LHCN-M2 (cell line): ENCODE measurements around a stretch of chr6.

DNA sequence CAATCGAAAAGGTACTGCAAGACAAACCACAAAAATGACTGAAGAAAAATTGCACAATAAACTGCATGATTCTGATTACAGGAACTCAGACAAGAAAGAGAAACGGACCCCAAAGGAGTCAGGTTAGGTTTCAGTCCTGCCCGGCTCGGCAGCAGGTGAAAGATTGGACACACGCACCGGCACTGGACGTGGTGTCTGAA is 5.2 kb downstream of the SLC26A8 start:
- RAMPAGE, long total RNA: no peak

- RAMPAGE, long total RNA: no peak
Measured at GRCh38 chr6:36108987-36110026, 21.0 kb upstream of the MAPK13 start.

GRCh38 chr6:36121973-36122622 is 8.2 kb upstream of the MAPK13 start:
- RAMPAGE, long total RNA: no peak

DNA sequence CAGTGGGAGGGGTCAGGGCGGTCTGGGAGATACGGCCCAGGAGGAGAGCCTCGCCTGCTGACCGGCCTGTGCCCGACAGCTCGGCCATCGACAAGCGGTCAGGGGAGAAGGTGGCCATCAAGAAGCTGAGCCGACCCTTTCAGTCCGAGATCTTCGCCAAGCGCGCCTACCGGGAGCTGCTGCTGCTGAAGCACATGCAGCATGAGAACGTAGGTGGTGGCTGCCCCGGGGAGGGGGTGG is 799 bp downstream of the MAPK13 start:
- RAMPAGE, long total RNA: no peak

GRCh38 chr6:36241446-36242251 is 28.2 kb upstream of the PNPLA1 start:
- RAMPAGE, long total RNA: no peak

DNA sequence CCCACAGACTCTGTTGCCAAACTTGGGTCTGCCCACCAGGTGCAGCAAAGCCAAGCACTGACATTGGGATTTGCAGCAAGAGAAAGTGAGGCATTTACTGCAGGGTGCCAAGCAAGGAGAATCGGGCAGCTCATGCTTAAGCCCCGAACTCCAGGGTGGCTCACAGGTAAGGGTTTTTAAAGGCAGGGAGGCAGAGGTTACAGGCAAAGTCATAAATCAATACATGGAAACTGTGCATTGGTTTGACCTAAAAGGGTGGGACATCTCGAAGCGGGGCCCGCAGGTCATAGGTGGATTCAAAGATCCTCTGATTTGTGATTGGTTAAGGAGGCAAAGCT is 25.1 kb upstream of the PNPLA1 start:
- RAMPAGE, long total RNA: no peak

GRCh38 chr6:36474191-36474630 is 31.4 kb downstream of the KCTD20 start:
- RAMPAGE, long total RNA: no peak

GRCh38 chr6:36493879-36494598 is 51.2 kb downstream of the KCTD20 start:
- RAMPAGE, long total RNA: no peak

DNA sequence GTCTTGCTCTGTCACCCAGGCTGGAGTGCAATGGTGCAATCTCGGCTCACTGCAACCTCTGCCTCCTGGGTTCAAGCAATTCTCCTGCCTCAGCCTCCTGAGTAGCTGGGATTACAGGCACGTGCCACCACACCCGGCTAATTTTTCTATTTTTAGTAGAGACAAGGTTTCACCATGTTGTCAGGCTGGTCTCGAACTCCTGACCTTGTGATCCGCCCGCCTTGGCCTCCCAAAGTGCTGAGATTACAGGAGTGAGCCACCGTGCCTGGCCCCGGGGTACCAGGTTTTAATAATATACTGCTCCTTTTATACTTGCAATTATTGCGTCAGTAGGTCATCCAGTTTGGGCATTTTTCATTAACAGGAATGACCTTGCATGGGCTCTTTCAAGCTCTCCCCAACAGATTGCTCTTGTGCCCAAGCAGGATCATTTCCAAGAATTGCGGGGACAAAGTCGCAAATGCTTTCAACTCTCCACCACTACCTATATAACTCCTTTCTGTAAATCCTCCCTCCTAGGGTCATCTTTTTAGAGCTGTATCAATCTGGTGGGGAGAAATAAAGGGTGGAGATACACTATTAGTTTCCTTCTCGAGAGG is 23.9 kb downstream of the STK38 start:
- RAMPAGE, long total RNA: no peak

- RAMPAGE, long total RNA: no peak
Measured at GRCh38 chr6:36591756-36592771, 2.1 kb upstream of the SRSF3 start.

DNA sequence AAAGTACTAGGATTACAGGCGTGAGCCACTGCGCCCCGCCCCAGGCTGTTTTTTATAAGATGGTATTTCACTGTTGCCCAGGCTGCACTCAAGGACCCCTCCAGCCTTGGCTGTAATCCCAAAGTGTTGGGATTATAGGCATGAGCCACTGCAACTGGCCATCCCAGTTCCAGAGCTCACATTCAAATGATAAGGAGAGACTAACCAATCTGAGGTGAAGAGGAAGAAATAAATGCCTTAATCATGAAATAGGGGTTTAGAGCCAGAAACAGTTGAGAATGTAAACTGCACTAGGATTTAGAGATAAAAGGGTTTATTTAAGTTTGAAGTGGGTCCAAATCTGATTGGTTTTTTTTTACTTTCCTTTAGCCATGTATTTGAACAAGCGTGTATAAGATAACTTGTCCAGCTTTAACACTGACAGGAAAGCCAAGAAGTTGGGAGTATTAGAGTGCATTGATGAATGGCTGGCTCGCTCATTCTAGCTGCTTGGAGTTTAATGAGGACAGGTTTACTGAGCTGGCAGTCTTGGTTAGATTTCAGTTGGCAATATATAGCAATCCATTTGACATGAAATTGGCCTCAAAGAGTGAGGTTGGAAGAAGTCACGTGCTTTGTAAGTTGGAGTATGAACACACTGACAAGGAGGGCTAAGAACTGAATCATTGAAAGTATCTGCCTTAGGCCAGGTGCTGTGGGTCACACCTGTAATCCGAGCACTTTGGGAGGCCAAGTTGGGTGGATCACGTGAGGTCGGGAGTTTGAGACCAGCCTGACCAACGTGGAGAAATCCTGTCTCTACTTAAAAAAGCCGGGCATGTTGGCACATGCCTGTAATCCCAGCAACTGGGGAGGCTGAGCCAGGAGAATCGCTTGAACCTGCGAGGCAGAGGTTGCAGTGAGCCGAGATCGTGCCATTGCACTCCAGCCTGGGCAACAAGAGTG is 13.6 kb downstream of the SRSF3 start:
- RAMPAGE, long total RNA: no peak

- RAMPAGE, long total RNA: no peak
Measured at GRCh38 chr6:36664680-36664933, 13.9 kb upstream of the CDKN1A start.

- RAMPAGE, long total RNA: no peak
Measured at GRCh38 chr6:36742994-36743494, 45.4 kb downstream of the RAB44 start.

DNA sequence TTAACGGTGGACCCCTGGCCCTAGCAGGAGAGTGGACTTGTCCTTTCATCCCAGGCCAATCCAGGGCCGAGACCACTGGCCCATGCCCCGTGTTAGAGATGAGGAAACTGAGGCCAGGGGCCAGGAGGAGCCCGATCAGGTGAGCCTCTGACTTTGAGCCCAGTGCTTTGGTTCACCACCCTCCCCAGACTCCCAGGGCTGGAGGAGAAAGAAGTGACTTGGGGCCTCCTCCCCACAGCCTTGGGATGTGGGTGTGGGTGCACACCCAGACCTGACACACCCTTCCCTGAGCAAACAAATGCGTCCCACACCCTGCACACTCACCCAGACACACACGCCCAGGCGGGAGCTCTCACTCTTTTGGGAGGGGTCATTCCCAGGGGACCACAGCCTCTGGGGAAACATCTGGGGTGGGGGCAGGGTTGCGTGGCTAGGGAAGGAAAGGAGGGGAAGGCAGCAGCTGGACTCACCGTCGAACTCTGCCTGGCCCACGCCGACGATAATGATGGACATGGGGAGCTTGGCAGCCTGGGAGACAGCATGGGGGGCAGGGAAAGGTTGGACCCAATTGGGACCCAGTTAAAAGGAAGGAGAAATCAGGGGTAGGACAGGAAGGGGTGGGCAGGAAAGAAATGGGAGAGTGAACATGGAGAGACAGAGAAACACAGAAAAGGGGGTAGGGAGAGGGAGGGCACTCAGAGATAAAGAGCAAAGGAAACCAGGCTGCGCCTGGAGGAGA is 46.3 kb downstream of the RAB44 start:
- RAMPAGE, long total RNA: no peak

- RAMPAGE, long total RNA: no peak
Measured at GRCh38 chr6:36838858-36839286, 372 bp downstream of the CPNE5 start.

- RAMPAGE, long total RNA: no peak
Measured at GRCh38 chr6:36848488-36849696, 9.6 kb upstream of the CPNE5 start.

- RAMPAGE, long total RNA: no peak
Measured at GRCh38 chr6:36962760-36963374, 8.3 kb downstream of the PI16 start.

DNA sequence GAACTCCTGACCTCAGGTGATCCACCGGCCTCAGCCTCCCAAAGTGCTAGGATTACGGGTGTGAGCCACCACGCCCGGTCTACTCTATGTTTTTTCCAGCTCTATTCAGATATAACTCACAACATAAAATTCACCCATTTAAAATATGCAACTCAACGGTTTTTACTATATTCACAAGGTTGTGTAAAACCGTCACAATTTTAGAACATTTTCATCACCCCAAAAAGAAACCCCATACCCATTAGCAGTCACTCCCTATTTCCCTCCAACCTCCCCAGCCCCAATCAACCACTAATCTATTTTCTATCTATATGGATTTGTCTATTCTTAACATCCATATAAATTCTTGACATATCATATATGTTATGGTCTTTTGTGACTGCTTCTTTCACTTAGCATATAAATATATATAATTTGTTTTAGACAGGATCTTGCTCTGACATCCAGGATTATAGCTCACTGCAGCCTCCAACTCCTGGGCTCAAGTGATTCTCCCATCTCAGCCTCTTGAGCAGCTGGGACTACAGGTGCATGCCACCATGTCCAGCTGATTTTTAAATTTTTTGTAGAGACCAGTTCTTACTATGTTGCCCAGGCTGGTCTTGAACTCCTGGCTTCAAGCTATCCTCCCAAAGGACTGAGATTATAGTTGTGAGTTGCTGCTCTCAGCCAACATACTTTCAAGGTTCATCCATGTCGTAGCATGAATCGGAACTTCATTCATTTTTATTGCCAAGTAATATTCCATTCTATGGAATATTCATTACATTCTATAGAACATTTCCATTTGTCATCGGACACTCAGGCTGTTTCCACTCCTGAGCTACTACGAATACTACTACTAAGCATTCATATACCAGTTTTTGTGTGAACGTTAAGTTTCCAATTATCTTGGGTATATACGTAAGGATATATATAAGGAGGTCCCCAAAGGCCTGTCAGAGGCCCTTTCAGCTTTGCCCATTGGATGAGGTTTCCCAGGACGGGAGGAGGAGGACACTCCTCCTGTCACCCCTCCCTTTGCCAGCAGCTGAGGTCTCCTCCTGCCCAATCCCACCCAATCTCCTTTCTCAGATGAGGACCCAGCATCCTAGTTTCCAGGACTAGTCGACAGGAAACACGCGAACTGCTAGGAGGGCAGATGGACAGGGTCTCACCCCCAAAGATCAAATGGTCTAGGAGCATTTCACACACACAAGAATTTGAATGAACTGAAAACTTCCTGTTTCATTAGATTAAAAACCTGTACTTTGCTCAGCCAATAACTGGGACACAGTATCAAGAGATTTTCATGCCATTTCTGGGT is 11.5 kb downstream of the PI16 start:
- RAMPAGE, long total RNA: no peak

DNA sequence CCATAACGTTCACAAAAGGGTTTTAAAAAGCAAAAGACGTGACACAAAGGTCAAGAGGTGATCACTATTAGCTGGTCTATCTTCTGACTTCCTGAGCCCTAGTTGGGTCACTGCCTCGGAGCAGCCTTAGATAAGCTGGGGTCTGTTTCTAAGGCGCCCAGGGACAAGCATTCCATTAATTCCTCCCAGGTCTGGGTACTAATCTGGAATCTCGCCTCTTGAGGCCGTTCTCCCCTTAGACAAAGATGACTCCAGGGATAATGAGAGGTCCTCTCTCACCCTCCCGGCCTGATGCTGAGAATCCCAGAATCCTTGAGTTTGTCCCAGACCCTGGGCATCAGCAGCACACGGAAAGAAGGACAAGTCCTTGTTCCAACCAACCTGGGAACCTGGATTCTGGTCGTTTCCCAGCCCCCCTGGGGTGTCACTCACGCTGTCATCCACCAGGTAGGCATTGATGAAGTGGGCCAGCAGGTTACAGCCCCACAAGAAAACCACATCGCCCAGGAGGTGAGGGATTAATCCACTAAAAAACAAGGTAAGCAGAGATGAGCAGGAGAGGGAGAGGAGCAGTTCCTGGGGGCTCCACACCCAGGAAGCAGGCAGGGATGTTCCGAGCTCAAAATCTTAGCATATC is 13.6 kb downstream of the MTCH1 start:
- RAMPAGE, long total RNA: no peak

DNA sequence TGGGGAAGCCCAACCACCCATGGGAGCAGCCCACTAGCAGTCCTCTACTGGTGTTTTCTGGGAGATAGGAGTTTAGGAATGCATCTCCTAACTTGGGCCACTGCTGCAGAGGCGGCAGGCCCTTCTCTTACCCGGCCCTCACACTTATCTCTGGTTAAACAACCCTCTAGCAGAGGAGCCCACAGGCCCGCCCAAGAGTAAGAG is 10.2 kb downstream of the MTCH1 start:
- RAMPAGE, long total RNA: no peak